ENCODE measurements around the genes PAM16 and HMOX2.

DNA sequence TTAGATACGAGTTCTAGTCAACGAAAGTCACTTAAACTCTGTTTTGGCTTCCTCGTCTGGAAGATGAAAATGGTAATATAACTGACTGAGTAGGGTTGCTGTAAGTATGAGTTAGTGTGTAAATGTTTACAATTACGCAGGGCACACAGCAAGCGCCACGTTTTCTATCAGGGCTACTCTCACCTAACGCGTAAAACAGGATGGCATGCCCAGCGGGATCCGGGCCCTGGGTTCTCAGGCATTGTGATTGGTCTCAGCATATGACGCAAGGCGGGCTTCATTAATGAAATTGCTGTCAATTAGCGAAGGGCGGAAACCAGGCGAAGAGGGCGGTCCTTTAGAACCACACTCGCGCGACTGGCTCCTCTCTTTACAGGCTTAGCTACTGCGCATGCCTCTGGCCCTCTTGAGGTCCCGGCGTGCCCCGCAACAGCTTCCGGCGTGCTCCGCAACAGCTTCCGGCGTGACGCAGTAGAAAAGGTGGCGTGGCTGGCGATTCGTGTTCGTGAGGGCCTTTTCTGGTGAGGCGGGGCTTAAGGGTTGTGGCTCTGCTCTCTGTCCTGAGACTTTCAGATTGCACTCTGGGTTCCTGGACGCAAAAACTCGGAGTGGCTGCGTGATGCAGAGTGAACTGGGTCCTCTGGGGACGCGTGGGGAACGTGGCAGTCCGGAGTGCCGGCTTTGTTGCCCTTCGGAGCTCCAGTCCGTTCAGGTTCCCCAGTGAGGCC is 9.1 kb downstream of the OR2C1 start:
- PRO-cap = bidirectional peak, plus-strand start at position 572 of the sequence, minus-strand start at position 380 of the sequence

GRCh38 chr16:3450757-3451464 is 7.4 kb downstream of the NAA60 start:
- PRO-cap = no peak

DNA sequence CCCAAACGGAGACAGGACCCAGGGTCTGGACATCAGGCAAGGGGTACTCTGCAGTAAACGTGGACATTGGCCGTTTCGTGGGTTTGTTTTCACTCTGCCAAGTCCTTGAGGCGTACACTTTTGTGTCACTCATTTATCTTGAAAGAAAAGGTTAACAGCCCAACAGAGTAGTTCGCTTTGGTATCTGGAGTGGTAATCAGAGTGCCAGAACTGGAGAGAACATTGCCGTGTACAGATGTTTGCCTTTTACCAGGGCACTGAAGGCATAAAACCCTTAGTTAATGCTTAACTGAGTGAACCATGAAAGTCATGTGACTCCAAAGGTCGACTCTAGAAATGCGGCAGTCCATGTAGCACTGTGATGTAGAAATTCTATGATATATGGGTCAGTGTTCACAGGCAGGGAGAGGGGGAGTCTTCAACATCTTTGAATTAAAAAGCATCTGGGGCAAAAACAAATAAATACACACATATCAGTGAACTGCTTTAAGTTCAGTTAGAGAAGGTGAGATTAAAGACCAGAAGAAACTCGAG is 15.5 kb downstream of the NAA60 start:
- PRO-cap = no peak

DNA sequence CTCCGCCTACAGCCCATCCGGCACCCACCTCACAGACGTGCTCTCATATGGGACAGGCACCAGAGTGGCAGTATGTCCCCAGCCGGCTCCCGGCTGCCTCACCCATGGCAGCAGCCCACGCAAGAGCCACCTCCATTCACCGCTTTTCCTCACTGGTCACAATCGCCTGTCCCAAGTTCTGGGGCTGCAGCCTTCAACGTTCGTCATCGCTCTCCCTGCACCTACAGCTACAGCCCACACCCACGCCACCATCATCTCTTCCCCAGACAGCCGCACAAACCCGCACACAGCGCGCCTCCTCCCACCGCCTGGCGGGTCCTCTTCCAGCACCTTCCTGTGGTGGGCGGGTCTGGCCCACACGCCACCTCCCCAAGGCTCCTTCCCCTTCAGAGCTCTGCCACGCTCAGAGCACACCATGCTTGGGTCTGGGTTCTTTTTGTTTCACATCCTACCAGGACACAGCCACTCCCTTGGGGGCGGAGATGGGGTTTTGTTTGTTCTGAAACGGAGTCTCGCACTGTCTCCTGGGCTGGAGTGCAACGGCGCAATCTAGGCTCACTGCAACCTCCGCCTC is 17.6 kb upstream of the TRAP1 start:
- PRO-cap = no peak

DNA sequence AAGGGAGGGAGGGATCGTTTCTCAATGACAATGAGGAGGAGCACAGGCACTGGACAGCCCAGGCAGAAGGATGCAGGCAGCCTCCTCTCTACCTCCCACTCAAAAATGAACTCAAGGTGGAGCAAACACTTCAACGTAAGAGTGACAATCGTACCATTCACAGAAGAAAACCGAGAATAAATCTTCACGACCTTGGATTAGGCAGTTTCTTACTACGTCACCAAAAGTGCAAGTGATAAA is 80.7 kb upstream of the TRAP1 start:
- PRO-cap = no peak

DNA sequence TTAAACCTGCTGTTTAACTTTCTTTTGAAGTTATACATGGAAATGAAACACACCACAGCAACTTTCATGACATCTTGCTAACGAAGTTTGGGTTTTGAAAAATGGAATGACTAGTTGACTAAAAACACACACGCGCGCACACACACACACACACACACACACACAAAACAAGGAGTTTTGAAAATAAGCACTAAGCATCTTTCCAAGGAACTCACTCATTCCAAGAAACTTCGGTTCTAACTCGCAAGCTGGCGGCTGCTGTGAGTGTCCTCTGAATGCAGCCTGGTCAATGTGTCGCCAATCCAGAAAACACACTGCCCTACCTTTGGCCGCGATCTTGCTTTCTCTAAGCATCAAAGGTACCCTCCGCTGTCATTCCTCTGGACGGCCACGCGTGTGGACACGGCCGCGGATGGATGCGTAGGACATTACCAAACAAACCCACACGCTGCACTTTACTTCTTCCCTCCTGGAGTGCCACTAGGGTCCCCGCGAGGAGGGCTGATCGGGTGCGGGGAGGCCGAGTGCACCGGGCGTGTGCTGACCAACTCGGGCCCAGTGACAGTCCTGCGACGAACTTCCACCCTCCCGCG is 1.3 kb downstream of the CREBBP start:
- PRO-cap = no peak

GRCh38 chr16:3891347-3891600 is 10.8 kb upstream of the CREBBP start:
- PRO-cap = no peak

DNA sequence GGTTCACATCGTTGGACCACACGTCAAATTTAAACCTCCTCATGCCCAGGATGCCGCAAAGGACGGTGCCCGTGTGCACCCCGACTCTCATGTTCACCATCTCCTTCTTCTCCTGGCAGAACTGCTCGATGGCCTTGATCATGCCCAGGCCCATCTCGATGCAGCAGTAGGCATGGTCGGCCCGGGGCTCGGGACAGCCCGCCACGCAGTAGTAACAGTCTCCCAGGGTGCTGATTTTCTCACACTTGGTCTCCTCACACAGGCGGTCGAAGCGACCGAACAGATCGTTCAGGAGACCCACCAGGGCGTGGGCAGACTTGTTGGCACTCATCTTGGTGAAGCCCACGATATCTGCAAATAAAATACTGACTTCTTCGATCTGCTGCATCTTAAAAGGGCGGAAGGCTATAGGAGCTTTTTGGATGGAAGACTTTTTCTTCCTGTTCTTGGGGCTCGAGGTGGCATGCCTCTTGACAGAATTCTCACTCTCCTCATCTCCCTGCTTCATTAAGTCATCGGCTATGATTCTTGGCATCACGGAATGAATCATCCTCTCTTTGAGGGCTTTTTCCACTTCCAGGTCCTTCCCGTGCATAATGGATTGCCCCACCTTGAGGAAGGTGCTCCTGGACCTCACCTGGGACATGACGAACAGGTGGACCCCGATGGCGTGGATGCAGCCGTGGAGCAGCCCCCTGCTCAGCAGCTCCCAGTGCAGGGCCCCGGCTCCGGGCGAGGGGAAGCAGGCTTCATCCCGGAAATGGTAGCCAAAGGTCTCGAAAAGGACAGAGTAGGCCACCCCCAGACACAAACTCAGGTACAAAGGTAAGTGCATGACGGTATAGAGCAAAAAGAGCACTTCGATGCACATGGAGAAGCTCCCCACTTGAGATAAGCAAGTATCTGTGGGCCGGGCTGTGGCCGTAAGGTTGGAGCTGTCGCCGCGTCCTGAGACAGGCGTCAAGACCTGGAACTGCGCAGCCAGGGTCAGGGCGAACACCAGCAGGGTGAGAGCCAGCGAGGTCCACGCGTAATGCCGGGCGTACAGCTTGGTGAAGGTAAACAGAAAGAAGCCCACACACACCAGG is 2.0 kb downstream of the ADCY9 start:
- PRO-cap = no peak

- PRO-cap = no peak
Measured at GRCh38 chr16:4184787-4185149, 57.1 kb downstream of the SRL start.

DNA sequence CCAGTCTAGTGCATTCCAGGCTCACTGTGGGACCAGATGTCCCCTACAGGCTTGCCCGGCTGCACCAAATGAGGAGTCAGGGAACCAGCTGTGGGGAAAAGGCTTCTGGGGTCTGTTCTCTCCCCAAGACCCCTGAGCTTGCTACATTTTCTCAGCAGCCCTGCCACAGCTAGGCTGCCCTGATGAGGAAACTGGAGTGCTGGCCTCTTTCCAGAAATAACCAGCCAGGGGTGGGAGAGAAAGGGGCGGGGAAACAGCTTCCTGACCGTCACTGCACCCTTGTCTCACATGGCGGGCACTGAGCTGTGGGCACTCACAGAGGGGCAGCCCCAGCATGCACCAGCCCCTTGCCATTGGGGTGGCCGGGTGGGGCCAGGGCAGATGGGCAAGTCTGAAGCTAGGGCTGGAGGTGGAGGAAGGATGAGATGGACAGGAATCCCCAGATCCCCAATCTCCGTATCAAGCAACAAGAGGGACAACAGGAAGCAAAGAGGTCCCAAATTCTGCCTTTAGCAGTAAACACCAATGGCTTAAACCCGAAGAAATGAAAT is 2.8 kb downstream of the SRL start:
- PRO-cap = unidirectional peak, plus-strand start at position 308 of the sequence

DNA sequence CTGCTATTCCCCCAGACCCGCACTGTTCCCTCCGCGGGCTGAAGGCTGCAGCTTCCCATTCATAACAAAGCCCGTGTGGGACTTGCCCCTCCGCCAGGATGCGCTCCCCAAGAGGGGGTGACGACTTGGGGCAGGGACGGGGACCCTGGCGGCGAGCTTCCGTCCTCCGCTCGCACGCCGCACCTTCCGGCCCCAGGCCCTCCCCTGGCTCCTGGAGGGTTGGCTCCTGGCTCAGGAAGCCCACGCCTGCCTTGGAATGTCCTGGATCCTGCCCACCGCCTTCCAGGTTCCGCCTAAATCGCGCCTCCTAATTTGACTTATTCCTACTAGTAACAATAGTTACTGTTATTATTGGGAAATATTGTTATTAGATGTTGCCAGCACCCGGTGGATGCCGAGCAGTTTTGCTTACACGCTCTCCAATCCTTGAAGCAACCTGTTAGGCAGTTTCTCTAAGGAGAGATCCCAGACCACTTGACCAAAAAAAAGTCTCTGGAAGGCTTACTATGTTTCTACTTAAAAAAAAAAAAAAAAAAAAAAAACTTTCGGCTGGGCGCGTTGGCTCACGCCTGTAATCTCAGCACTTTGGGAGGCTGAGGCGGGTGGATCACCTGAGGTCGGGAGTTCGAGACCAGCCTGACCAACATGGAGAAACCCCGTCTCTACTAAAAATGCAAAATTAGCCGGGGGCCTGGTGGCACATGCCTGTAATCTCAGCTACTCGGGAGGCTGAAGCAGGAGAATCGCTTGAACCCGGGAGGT is 1.2 kb upstream of the TFAP4 start:
- PRO-cap = unidirectional peak, minus-strand start at position 176 of the sequence

GRCh38 chr16:4350486-4351824 is at the start of gene PAM16:
TSS of gene PAM16 (minus strand) at chr16:4351321.
- PRO-cap = bidirectional peak, plus-strand start at chr16:4351473, minus-strand start at chr16:4351264

- PRO-cap = no peak
Measured at GRCh38 chr16:4352151-4353104, 1.3 kb upstream of the PAM16 start.

- PRO-cap = bidirectional peak, plus-strand start at chr16:4371141, minus-strand start at chr16:4370946
Measured at GRCh38 chr16:4370531-4371391, 887 bp upstream of the VASN start.

DNA sequence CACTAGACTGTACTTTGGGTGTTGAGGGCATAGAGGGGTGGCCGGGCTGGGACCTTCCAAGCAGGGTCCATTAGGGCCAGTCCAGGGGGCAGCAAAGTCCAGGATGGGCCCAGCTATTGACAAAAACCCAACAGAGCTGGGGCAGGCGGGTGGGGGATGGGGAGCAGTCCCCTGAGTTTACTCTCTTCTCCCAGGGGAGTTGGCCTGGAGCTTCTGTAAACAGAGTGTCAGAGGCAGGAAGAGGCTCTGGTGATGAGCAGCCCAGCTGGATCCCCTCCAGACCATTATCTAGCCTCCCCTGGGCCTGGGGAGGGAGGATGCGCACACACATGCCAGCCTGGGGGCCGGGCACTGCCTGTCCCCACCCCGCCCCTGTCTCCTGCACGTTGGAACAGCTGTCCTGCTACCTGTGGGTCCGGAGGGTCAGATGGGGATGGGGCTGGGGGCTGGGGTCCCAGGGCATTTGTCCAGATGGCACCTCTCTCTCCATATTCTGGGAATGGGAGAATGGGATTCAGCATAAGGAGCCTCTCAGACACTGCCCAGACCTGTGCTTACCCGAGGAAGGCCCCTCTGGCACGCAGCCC is 1.4 kb downstream of the VASN start:
- PRO-cap = no peak

DNA sequence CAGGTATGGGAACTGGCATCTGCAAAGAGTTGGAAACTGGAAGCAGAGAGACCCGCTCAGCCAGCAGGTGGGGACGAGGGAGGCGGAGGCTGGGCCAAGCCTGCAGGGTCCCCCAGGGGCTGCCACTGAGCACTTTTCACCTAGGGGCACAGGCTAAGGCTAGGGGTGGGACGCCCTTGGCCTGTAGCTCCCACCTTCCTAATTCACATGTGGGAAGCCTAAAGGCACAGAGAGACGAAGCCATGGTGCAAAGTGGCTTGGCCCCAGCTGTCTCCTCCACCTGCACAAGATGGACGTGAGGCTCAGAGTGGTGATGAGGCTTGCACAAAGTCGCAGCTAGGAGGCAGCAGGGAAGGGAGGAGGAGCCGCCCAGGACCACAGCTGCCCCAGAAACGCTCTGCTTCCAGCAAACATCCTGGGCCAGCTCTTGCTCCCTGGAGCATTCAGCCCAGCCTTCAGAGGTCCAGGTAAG is 18.9 kb downstream of the VASN start:
- PRO-cap = no peak

GRCh38 chr16:4391553-4392030 is 19.9 kb downstream of the VASN start:
- PRO-cap = no peak

DNA sequence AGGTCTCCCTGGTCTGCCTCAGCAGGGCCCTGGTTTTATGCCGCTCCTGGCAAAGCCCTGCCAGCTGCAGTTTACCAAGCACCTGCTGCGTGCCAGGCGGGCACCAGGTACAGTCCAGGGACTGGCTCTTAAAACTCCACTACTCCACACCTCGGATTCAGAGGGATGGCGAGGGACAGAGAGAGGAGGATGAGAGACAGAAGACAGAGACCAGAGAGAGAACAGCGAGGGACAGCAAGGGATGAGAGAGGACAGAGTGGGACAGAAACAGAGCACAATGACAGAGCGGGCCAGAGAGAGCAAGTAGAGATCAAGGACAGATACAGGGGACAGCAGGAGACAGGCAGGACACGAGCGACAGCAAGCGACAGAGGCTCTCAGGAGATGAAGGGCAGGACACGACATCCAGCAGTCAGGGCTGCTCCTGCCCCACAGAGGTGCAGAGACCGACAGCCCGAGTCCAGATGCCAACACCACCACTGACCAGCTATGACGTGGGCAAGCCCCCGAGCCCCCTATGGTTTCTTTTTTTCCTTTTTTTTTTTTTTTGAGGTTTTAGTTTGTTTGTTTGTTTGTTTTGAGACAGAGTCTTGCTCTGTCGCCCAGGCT is 14.9 kb downstream of the CORO7 start:
- PRO-cap = no peak

- PRO-cap = bidirectional peak, plus-strand start at chr16:4476436, minus-strand start at chr16:4476253; bidirectional peak, plus-strand start at chr16:4477041, minus-strand start at chr16:4476965; unidirectional peak, minus-strand start at chr16:4477176
Measured at GRCh38 chr16:4476357-4477374, at the start of gene HMOX2. TSS of gene HMOX2 (plus strand) at chr16:4476398.

DNA sequence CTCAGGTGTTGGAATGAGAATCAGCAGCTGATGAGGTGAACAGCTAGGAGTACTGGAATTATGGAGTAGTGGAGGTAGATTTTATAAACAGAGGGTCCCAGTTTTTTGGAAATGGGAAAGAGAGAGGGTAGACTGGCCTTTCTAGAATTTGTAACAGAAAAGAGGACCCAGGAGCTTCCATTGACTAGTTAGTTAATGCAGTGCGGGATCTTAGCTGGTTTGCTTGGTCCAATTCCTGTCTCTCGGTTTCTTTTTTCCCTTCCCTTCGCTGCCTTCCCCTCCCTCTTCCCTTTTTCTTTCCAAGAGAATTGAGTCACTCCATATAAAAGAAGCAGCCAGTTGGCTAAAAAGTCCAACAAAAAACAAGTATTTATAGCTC is 24.7 kb downstream of the HMOX2 start:
- PRO-cap = unidirectional peak, minus-strand start at position 221 of the sequence